Endometrial microvascular endothelial cells (primary cell): Measurements from ENCODE around the gene PLA2G10.

GRCh38 chr16:13098657-13099110 is 197.3 kb downstream of the SHISA9 start:
- RAMPAGE, long total RNA: no peak

DNA sequence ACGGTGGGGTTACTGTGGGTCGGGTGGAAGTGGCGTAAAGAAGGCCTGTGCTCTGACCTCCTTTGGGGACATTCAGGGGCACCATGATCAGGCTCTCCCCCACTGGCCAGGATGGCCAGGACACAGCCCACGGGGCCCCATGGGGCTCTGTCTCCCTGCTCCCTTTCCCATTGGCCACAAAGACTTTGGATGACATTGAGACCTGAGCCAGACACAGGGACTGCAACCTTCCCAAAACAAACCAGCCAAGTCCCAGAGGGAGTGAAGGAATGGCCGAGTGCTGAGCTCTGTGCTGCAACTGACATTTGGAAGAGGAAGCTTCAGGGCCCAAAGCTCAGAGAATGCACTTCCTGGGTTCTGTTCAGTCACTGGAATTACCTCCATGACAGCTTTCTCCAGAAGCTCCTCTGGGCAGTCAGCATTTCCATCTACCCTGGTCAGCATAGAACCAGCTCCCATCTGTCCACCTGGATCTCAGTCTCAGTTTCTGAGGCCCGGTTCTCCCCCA is 66.6 kb upstream of the MRTFB start:
- RAMPAGE, long total RNA: no peak

GRCh38 chr16:14028092-14028714 is 42.9 kb upstream of the MRTFB start:
- RAMPAGE, long total RNA: no peak

DNA sequence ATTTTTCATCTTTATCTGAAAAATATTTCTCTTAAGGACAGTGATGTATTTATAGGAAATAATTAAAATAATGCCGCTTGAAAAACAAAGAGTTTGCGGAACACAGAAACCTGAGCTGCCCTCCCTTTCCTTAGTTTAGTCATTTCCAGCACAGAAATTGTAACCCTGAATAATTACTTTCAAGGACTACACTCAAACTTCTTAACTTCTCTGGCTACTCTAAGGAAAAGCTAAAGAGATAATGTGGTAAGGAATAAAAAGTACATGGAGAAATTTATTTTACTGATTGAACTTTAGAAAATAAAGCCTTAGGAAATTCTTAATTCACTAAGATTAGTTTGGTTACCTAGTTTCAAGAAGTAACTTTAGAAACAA is 54.7 kb downstream of the MRTFB start:
- RAMPAGE, long total RNA: no peak

GRCh38 chr16:14128100-14128652 is 57.1 kb downstream of the MRTFB start:
- RAMPAGE, long total RNA: no peak

DNA sequence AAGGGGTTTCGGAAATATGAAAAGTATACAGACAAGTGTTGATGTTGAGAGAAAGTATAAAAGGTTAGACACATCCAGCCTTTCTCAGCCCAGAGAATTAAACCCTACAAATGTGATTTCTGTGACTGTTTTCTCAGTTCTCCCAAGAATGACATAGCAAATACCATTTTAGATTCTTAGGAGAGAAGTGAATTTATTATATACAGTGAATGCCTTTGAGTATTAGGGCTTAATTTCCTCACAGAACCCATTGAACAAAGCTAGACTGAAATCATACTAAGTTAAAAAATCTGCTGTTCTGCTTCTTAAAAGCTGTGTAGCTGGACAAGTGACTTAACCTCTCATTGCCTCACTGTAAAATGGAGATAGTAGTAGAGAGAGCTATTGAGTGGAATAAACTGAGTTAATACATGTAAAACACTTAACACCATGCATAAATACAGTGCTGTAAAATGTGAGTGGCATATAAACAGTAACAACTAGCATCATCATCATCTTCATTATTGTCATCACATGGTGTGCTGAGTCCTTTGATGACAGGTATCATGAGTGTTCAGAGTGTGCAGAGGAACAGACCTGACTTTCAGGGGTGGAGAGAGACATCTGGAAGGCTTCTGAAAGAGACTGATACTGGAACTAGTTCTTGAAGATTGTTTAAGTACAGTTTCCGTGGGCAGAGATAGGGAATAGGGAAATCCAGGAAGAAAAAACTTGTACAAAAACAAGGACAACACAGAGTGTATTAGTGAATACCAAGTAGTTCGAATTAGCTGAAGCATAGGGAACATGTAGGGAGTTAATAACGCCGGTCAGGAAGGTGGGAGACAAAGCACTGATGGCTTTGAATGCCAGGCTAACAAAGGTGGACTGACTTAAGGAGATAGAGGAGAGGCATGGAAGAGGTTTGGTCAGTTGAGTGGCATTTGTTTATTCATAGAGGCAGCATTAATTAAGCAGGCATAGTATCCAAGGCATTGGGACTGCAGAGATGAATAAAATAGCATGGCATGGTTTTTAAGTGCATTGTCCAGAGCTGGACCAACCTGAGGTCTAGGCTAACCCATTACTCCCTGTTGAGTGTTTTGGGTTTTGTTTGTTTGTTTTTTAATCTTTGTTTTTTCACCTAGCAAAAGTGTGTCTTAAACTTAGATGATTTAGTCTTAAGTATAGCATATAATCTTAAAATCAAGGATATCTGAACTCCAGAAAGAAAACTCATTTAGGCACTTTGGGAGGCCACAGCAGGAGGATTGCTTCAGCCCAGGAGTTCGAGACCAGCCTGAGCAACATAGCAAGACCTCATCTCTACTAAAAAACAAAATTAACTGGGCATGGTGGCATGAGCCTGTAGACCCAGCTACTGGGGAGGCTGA is 105.7 kb downstream of the MRTFB start:
- RAMPAGE, long total RNA: no peak

GRCh38 chr16:14193335-14193619 is 122.2 kb downstream of the MRTFB start:
- RAMPAGE, long total RNA: no peak

GRCh38 chr16:14308920-14309890 is 238.1 kb downstream of the MRTFB start:
- RAMPAGE, long total RNA: no peak

DNA sequence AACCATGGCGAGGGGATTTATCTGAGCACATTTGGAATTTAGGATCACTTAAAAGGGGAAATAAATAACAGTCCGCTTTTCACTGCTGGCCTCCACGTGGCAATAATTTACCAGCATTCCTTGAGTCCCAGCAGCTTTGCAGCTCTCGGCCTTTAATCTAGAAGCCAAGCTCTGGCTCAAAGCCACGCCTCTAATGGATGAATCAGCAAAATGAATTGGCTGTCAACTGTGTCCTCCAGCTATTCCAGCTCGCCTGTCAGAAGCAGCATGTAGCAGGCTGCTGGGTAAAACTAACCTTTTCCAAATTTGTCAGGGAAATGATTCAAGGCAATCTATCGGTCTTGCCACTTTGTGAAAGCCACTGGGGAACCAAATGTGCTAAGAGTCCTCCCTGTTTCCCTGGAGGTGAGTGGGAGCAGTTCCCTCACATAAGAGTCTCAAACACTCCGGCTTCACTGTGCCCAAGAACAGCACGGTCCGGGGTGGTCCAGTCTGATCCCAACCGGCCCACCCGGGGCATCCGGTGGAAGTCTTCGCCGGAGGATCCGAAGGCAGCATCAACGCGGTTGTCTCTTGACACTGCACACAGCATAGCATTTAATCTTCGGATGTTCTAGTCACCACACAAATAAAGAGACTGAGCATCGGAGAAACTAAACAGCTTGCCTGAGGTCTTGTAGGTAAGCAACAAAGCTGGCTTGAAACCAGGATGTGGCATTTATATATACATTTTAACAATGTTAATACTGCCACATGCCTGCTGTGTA is 143.3 kb downstream of the PARN start:
- RAMPAGE, long total RNA: no peak

GRCh38 chr16:14510942-14511699 is 118.9 kb downstream of the PARN start:
- RAMPAGE, long total RNA: no peak

DNA sequence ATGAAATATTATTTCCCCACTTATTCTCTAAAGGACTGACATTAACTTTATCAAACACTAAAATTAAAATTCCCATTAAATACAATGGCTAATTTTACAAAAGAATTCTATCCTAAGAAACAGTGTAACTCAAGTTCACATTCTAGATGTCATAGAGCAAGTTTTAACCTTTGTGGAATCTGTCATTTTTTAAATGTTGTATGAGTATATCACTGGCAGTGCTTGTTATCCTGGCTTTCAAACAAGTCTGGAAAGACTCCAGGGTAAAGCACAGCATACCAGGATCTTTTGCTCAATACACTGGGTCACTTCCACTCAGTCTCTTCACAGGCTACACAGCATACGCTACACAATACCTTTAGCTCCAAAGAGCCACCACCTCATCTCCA is 69.6 kb downstream of the PARN start:
- RAMPAGE, long total RNA: no peak

DNA sequence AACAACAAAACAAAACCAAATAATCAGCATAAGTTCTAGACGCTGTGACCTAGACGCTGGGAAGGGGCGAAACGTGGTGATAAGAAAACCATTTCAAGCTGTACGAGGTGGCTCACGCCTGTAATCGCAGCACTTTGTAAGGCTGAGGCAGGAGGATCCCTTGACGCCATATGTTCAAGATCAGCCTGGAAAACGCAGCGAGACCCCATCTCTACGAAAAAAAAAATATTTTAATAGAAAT is 559 bp upstream of the BFAR start:
- RAMPAGE, long total RNA: no peak

GRCh38 chr16:14634401-14634855 is 1.7 kb downstream of the BFAR start:
- RAMPAGE, long total RNA: no peak

DNA sequence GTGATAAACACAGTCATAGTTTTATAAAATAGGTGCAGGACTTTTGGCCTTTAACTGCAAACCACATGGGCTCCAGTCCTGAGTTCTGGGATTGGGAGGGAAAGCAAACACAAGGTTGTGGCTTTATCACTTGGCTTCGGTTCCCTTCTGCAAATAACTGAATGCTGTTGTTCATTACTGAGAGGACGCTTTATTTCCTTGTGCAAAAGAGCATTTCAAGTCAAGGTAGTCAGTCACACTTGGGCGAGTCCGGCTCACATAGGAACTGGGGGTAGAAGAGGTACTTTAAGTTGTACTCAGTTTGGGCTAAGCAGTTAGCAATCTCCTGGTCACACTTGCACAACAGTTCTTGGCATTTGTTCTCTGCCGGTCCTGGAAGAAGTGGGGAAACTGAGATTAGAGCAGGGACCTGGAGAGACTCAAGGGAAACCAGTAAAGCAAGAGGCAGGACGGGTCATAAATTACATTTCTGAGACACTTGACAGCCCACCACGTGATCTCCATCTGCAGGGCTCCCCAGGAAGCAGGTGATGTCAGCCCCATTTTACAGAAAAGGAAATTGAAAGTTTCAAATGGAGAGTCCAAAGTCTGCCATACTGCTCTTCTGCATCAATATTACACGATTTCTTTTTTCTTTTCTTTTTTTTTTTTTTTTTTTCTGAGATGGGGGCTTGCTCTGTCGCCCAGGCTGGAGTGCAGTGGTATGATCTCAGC is 21.6 kb downstream of the PLA2G10 start:
- RAMPAGE, long total RNA: no peak

GRCh38 chr16:14694110-14694663 is at the start of gene PLA2G10:
Gene PLA2G10 (minus strand): TSS chr16:14694308.
- RAMPAGE, long total RNA: no peak

DNA sequence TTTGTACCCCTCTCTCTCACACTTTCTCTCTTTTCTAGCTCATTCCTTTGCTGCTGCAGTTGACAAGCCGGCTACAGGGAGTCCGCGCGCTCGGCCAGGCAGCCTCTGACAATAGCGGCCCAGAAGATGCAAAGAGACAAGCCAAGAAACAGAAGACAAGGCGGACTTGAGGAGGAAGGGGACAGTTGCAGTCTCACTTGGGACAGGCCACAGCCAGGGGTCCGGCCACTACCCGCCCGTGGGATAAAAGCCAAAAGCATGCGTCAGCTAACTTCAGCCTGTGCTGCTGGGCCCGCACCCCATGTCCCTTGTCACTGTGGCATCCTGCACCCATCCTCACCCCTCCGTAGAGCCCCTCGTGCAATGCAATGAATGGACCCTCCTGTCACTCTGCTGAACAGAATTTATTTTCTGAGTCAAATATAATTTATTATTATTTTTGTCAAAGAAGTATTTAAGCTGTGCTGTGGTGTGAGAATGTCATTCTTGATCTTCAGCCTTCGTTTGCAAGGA is 41.7 kb upstream of the NPIPA1 start:
- RAMPAGE, long total RNA: no peak

DNA sequence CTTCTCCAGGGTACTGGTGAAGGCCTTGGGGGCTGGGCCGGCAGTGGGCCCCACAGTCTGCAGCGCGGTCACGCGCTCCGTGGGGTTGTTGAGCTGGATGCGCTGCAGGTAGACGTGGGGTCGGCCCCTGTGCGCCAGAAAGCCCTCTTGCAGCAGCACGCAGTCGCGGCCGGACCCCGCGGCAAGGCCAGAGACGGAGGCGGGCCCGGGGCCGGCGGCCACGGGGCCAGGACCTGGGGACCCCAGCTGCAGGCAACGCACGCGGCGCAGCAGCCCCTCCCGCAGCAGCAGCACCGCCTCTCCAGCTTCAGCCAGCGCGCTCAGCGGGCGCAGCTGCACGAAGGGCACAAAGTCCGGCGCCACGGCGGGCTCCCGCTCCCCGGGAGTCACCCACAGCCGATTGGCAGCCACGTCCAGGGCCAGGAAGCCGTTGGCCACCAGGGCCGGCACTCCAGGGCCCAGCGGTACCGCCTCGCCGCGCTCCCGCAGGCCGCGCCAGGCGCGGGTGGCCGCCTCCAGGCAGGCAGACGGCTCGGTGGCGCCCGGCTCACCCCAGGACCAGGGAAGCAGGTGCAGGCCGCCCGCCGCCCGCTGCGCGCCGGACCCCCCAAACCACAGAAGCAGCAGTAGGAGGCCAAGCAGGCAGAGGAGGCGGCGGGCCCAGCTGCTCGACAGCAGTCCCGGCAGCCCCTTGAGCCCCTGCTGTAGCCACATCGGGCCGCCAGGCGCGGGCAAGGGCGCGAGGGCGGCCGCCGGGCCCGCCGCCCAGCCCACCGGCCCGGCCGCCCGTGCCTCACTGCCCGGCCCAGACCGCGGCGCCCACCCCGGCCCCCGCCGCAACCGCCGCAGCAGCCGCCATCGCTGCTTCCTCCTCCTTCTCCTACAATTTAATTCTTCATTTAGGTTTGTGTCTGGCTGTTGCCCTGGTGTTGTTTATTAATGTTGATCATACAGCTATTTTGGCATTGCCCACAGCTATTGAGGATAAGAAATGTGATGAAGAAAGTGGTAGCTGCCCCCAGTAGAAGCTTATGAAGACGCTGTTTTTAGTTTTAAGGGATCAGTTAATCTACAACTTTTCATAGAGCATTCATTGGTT is 15.0 kb downstream of the PDXDC1 start:
- RAMPAGE, long total RNA: no peak

GRCh38 chr16:15034489-15035683 is 21.0 kb downstream of the NTAN1 start:
- RAMPAGE, long total RNA: no peak

DNA sequence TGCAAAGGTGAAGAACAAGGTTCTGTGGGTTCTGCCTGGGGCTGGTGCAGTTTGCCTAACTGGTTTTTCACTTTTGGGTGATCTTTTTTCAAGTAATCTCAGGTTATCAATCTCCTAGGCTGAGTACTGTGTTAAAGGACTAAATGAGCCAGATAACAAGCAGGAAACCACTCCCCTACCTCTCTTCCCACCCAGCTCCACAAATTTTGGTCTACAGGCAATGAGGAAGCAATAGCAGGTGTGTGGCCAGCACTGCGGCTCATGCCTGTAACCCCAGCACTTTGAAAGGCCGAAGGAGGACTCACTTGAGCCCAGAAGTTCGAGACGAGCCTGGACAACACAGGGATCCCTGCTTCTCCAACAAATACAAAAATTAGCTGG is 1.9 kb upstream of the NTAN1 start:
- RAMPAGE, long total RNA: no peak

GRCh38 chr16:15169172-15169518 is 75.1 kb upstream of the RRN3 start:
- RAMPAGE, long total RNA: no peak